Mucosa of descending colon (tissue), 1 donor: ENCODE measurements around the gene AGAP1.

- PRO-cap = no peak
These were observed 54.0 kb downstream of the SH3BP4 start for GRCh38 chr2:235005494-235006471.

DNA sequence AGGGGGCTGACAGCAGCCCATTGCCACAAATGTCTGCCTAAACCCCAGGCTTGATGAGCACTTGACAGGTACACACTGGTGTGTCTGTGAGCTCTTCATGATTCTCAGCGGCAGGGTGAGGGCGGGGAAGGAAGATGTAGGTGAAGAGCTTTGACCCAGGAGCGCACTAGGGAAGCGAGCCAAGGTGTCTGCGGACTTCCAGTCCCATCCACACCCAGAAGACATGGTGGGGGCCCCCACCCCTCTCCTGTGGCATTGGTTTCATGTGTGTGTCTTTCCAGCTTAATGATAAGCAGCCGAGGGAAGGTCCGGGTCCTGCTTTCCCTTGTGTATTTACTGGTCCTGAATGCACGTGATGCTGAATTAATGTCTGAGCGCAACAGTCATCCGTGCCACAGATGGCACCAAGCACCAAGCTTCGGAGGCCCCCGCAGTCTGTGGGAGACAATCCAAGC, 73.3 kb downstream of the SH3BP4 start:
- PRO-cap = no peak

DNA sequence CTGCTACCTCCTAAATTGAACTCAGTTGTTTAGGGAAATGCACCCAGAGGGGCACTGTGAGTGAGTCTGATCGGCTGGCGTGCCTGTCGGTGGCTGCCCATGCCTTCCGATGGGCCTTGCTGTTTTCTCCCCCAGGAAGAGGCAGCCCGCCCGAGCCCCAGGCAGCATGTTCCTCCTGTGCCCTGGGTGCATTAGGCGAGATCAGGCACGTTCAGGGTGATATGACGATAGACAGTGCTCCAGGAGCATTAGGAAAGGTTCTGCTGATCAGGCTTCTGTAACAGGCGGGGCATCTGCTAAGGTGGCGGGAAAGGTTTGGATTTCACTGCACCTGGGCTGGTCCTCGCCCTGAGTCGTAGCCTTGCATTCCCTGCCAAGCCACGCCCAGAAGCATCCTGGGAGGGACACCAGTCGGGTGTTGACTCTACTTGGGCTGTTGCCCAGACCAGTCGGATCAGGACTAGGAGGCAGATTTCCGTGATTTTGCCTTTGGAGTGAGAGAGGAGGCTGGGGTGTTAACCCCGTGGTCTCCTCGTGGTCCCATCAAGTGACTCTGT, 75.0 kb downstream of the SH3BP4 start:
- PRO-cap = bidirectional peak, plus-strand start at position 448 of the sequence, minus-strand start at position 295 of the sequence

GRCh38 chr2:235027323-235028264, 75.8 kb downstream of the SH3BP4 start:
- PRO-cap = no peak

- PRO-cap = no peak
These were observed 90.1 kb downstream of the SH3BP4 start for GRCh38 chr2:235041799-235042466.

DNA sequence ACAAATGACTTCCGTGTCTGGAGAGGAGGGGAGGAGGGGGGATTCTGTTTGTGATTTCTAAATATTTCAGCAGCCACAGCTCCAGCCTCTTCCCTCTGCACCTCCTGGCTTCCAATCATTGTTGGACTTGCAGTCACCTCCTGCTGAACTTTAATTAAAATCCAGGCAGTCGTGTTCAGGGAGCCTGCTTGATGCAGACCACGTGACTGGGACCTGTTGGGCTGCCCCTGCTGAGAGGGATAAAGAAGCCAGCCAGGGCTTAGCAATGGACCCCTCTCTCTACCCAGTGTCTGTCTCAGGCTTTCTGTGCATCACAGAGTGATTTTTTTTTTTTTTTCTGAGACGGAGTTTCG, 115.1 kb downstream of the SH3BP4 start:
- PRO-cap = no peak

DNA sequence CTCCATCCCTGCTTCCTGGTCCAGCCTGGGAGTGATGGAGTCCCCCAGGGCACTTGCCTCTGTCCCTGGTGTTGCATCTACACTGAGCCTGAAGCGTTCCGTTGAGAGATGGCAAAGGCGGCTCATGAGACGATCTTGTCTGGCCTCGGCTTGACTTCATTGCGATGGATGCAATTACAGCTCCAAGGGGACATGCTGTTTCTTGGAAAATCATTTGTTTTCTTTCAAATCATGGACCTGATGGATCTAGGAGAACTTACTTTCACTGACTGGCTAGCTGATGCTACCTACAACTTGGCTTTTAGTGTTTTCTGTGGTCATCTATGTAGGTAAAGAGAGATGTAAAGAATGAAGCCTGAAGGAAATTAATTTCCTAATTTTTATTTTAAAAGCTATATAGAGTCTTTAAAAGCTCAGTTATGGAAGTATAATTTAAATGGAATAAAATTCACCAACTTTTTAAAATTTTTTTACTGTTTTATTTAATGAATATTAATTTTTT, 193.1 kb downstream of the SH3BP4 start:
- PRO-cap = no peak

- PRO-cap = unidirectional peak, minus-strand start at chr2:235384747
These were observed 109.3 kb upstream of the AGAP1 start for GRCh38 chr2:235384280-235385266.

- PRO-cap = unidirectional peak, plus-strand start at chr2:235386590
These were observed 107.5 kb upstream of the AGAP1 start for GRCh38 chr2:235386349-235386682.

DNA sequence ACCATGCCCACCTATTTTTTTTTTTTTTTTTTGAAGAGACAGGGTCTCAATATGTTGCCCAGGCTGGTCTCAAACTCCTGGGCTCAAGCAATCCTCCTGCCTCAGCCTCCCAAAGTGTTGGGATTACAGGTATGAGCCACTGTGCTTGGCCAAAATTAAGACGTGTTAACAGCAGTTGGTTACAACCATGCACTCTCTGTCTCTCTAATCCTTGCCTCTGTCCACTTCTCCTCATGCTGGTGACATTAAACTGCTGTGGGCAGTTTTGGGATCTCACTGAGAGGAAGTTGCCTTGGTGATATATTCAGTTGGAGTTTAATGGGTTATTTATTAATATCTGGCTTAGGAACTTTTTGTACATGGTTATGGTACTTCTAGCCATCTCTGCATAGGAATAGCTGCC, 44.5 kb upstream of the AGAP1 start:
- PRO-cap = no peak

DNA sequence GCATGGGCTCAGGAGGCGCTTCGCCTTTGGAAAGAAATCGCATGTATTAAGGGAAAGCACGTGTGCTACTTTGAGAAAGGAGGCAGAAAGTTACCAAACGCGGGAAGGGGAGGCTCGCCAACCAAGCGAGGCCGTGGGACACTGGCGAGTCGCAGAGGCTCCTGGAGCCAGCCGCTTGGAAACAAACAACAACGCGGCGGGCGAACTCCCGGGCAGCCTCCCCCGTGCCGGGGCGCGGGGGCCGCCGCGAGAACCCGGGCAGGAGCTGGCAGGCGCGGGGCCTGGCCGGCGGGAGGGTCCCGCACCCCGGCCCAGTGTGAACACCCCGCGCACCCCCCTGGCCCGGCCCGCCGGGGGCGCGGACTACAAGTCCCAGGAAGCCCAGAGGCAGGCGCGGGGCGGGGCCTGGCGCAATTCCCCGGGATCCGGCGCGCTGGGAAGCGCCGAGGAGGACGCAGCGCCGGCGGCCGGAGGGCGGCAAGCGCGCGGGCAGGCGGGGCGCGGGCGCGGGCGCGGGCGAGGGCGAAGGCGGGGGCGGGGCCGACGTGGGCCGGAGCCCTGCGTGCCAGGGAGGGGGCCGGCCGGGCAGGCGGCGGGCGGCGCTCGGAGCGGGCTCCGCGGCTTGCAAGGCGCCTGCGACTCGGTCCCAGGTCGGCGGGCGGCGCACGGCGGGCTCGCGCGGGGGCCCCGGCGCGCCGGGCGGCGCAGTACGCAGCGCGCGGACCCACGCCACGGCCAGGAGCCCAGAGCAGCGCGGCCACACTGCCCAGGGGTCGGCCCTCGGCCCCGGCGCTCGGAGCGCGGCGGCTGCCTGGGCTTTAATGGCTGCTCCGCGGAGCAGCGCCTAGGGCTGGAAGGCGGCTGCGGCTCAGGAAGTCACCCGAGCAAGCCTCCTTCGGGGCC, at the start of gene AGAP1:
TSS of gene AGAP1 (plus strand) at position 553 of the 903 bp plus-strand sequence.
- PRO-cap = bidirectional peak, plus-strand start at position 643 of the sequence, minus-strand start at position 365 of the sequence; bidirectional peak, plus-strand start at position 821 of the sequence, minus-strand start at position 856 of the sequence

- PRO-cap = no peak
These were observed 58.3 kb downstream of the AGAP1 start for GRCh38 chr2:235551937-235552652.

GRCh38 chr2:235614704-235615516, 121.1 kb downstream of the AGAP1 start:
- PRO-cap = no peak

DNA sequence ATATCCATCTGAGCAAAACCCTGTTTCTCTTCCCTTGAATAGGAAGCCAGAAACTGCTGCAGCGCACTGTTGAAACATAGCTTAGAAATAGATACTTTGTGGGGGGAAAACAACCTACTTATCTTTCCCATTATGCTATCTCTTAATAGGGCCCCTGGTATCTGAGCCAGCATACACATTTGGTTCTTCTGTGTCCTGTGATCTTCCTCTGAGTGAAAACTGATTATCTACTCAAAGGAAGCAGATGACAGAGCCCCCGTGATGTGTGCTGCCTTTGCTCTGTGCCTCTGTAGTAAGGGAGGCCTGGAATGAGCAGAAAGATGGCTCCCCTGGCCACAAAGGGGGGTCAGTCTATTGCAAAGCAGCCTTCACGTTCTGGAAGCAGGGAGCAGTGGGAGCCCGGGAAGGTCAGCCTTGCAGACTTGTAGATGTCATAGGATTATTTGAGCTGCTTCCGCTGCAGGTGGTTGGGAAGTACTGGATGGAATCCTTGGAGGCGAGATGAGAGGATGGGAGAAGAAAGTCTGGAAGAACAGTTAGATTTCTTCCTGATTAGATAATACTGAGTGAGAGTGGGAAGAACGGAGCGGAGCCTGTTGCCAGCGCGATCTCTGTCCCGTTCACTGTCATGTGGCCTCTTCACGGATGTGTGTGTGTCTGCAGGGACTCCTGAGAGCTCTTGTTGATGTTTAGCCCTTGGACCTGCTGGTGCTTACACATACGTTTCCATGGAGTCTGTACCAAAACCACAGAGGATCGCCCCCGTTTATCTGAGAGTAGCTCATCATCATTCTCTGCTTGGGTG, 150.1 kb downstream of the AGAP1 start:
- PRO-cap = no peak

GRCh38 chr2:235715352-235716147, 221.7 kb downstream of the AGAP1 start:
- PRO-cap = no peak

GRCh38 chr2:236125138-236125654, 43.0 kb downstream of the GBX2 start:
- PRO-cap = no peak

DNA sequence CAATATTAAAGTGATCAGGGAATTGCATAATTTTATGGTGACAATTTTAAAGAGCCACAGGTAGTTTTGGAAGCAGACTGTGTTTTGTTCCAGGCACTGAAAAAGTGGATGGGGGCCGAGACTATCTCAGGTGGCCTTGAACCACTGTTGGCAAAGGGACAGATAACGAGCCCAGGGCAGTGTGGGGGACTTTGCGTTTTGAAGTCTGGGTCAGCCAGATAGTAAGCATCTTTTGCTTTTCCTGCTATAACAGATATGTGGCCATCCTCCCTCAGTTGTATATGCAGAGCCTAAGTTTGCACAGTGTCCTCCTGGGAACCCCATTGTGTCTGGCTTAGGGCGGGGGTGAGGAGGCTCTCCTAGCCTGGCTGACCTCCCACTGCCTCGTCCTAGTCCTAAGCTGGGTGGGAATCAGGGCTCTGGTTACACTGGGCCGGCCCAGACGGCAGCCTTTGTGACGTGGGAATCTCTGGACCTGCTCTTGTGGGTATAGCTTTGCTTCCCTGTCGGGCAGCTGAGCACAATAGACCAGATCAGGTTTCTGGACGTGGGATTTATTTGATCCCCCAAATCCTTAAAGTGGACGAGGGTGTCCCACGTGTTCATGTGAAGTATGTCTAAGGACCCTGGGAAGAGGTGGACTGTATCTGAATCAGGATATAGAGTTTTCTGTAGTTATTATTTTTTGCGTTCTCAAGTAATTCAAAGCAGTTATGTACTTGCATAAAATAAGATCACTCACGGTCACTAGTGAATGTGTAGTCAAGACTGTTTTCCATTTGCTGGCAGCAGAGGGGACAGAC, 2.8 kb downstream of the ACKR3 start:
- PRO-cap = bidirectional peak, plus-strand start at position 500 of the sequence, minus-strand start at position 331 of the sequence

DNA sequence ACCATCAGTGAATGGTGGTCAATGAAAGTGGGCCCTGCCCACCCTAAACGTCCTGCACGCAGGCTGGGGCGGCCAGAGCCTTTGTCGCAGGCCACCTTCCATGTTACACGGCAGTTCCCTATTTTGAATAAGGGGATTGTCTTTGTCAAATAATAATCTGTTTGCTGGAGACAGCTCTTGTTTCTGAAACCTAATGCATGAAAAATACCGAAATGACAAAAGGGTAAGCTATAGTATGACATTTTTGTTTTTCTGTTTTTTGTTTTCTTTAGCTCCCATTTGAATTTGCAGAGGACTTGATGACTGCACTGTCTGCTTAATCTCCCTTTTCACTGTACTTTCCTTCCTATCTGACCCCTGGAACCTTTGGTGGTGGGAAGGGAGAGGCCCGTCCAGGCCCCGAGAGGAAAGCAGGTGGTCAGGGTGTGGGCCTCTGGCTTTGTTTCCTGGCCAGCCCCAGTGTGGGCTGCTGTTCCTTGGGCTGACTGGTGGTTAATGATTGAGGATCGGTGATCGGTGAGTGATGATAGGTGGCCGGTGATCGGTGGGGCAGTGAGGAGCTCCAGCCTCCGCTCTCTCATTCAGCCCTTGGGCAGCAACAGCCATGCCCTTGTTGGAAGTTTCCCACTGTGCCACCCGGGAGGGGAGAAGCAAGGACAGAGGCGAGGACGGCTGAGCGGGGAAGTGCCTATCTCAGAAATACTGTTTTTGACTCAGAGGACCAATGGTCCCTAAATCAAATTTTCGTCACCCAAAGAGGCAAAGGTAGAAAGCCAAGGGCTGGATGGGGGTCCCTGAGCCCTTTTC, 7.2 kb downstream of the ACKR3 start:
- PRO-cap = no peak

GRCh38 chr2:236745649-236746169, 176.1 kb downstream of the ACKR3 start:
- PRO-cap = no peak

DNA sequence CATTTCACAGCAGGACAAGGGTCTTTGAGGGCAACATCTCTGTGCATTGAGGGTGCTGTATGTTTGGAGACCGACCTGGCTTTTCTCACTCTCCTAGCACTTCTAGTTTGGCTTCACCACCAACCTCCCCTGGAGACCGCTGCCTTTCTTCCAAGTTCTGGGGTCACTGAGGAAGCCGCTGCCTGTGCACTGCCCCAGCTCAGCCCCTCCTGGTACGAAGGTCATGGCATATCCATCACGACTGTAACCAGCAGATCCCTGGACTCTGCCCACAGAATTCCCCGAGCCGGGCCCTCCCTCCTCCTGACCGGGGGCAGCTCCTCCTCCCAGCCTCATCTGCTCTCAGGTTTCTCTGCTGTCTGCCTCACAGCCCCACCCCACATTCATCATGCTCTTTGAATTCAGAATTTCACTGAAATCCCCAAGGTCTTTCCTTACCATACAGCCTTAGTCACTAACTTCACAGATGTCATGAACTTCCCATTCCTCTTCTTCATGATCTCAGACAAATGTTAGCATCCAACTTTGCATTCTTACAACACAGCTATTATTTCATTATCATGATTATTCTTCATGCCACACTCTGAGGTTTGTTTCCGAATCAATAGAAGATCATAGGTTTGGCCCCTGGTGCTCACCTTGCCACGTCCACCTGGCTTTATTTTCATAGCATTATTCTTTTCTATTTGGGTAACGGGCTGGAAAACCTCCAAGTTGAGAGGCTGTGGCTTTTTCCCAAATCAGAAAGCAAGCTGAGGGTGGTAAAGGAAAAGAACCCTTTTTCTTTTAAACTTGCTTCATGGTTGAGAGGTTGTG, 112.9 kb upstream of the COPS8 start:
- PRO-cap = no peak